Measurements from ENCODE around the genes HMCES and PLXND1.

- PRO-cap, 10 experiments: peak in 1 of 10 experiments; most common minus-strand start chr3:129162296 (in 1)
Observed at GRCh38 chr3:129161906-129162473, 1.1 kb upstream of the ISY1 start.

DNA sequence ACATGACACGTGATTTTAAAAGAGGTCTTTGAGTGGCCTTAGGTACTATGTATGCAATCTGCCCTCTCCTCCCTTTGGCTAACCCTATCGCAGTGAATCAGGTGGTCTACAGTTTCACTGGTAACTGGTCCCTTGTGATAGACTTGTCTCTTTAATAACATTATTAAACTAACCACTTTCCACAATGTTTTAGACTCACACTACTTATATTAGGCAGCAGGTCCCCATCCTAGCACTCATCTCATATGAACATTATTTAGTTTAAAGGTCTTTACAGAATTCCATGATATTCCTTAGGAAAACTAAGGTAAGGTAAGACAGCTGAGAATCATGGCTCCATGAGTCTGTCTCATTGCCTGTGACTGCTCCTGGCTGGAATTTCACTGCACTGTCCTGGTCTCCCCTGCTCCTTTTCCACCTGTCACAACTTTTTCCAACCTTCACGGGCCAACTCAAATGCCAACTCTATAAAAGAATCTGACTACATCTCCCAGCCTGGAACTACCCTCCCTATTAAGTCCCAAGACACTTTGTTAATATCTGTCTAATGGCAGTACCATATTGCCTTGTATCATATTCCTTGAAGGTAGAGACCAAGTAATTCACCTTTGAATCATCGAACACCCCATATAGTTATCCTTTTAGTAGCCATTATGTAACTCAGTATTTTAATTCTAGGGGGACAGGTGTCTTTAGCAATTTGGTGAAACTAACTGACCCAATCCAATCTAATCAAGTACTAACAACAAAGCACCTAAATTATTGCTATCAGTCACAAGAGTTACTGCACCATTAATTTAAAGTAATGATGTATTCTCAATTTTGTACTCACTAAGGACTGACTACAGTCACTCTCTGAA lies 7.6 kb downstream of the CNBP start:
- PRO-cap, 10 experiments: no peak in any of the 10 experiments

DNA sequence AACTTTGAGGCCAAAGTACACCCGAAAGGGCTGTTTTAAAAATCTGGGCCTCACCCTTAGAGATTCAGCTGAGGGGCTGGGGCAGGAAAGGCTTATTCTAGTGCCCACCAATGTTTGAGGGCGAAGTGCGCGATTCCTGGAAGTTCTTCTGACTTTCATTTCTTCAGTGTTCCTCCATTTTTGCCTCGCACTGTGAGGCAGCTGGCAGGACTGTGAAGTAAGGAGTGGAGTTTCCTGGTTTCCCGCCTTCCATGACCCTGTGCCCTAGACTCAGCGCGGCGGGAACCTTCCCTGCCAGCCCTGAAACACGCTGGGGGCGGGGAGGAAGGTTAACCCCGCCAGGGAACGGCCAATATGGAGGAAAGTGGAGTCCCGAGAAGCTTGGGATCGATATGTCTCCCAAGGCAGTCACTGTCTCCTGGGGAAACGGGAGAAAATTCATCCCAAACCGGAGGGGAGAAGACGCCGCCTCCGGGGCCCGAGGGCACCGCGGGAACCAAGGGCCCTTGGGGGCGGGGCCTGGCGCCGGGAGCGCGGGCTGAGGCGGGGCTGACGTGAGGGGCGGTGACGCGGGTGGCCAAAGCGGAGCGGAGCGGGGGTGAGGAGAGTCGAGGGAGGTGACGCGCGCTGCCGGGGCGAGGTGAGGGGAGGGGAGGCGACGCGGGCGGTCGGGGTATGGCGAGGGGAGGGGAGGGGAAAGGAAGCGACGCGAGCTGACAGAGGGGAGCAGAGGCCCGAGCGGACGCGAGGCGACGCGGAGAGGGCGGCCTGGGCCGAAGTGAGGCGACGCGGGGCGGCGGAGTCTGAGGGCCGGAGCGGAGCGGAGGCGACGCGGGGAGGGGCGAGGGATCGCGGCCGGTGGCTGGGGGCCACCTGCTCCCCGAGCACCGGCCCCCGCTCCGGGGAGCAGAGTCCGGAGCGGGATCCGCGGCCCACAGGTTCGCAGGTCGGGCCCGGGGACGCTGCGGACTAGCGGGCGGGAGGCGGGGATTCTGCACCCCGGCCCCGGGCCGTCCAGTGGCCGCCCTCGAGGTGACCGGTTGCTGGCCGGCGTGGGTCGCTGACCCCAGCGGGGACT lies at the start of gene HMCES:
Gene HMCES (plus strand): TSS at position 605 of the 1,078 bp plus-strand sequence.
- PRO-cap, 10 experiments: peak in 10 of 10 experiments; most common plus-strand start position 580 of the sequence (in 10); most common minus-strand start position 498 of the sequence (in 9)

- PRO-cap, 10 experiments: no peak in any of the 10 experiments
Observed at GRCh38 chr3:129423553-129424039, 4.8 kb downstream of the EFCAB12 start.

- PRO-cap, 10 experiments: no peak in any of the 10 experiments
Observed at GRCh38 chr3:129429138-129429504, 685 bp upstream of the EFCAB12 start.

DNA sequence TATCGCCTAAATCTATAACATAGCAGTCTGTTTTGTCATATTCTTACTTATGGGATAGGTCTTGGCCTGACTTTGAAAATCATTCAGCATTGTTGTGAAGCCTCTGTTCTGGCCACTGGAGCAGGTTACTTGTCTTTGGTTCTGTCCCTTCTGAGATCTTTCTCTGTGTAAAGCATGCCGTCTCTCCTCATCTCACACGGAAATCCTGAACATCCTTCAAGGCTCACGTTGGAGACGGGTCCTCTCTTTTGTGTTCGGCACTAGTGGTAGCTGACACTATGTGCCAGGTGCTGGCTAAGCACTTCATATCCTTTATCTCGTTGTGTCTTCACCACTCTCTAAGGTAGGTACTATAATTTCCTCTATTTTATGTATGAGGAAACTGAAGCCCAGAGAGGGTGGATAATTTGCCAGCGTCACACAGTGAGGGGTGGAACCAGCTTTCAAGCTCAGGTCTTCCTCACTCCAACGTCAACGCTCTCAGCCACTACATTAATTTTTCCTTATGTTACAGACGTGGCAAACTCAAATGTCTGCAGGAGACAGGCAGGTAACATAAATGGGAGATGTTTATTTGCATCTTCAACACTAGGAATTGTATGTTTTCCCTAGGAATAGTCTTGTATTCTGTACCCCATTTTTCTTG lies 1.2 kb downstream of the IFT122 start:
- PRO-cap, 10 experiments: no peak in any of the 10 experiments

GRCh38 chr3:129447878-129448815 lies 8.1 kb downstream of the IFT122 start:
- PRO-cap, 10 experiments: peak in 2 of 10 experiments; most common plus-strand start chr3:129448504 (in 1); most common minus-strand start chr3:129448319 (in 2)

- PRO-cap, 10 experiments: no peak in any of the 10 experiments
Observed at GRCh38 chr3:129468911-129469726, 29.1 kb downstream of the IFT122 start.

- PRO-cap, 10 experiments: no peak in any of the 10 experiments
Observed at GRCh38 chr3:129556689-129556968, 13.7 kb downstream of the H1-8 start.

DNA sequence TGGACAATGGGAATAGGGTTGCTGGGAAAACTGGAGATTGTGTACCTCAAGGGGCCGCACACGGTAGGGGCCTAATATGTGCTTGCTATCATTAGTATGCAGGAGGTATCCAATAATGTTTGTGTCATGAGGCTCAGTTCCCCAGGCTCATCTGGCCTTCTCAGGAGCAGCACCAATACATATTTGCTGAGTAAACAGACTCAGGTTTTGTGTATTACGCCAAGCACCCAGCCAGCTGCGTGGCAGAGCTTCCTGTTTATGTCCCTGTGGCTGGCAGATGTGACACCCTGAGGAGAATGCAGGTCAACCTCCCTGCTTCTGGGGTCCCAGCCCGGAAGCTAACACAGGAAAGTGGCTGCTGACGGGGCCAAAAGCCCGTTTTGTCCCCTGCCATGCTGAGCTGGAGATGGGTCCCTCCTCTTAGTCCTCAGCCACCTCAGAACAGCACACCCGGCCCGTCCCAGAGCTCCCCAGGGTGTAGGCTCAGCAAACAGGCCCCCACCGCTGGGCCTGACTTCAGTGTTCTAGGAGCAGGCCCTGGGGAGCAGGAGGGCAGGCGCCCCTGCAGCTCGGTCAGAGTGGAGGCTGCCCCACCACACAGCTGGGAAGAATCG lies 29.6 kb downstream of the PLXND1 start:
- PRO-cap, 10 experiments: peak in 7 of 10 experiments; most common plus-strand start position 276 of the sequence (in 3); most common minus-strand start position 153 of the sequence (in 2)

- PRO-cap, 10 experiments: no peak in any of the 10 experiments
Observed at GRCh38 chr3:129594835-129595205, 11.7 kb downstream of the PLXND1 start.

- PRO-cap, 10 experiments: peak in 1 of 10 experiments; most common minus-strand start chr3:129599154 (in 1)
Observed at GRCh38 chr3:129599083-129599493, 7.4 kb downstream of the PLXND1 start.

DNA sequence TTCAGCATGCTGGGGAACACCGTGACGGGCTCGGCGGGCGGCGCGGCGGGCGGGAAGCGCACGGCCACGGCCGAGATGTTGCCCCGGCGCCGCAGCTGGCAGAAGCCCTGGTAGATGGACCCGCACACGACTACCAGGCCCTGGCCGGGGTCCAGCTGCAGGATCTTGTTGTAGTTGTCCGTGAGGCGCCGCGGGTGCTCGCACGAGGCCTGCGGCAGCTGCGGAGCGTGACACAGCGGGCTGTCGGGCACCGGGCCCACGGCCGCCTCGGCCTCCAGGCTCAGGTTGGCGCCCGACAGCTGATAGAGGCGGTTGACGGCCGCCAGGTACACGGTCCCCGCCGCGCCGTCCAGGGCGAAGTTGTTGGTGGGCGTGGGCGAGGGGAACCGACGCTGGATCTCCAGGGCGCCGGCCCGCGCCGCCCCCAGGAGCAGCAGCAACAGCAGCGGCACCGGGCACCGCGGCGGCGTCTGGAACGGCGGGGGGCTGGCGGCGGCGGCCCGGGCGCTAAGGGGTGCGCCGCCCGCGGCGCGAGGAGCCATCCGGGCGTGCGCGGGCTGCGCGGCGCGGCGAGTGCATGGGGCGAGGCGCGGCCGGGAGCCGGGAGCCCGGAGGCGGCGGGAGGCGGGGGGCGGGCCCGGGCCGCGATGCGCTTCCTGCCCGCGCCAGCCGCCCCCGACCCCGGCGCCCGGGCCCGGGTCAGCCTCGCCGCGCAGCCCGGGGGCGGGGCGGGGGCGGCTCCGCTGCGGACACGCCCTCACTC lies at the start of gene PLXND1:
Gene PLXND1 (minus strand): TSS at position 579 of the 763 bp plus-strand sequence.
- PRO-cap, 10 experiments: peak in 10 of 10 experiments; most common plus-strand start position 305 of the sequence (in 2); most common minus-strand start position 678 of the sequence (in 10)

- PRO-cap, 10 experiments: peak in 2 of 10 experiments; most common plus-strand start chr3:129624568 (in 1); most common minus-strand start chr3:129624474 (in 2)
Observed at GRCh38 chr3:129624236-129624757, 17.8 kb upstream of the PLXND1 start.

DNA sequence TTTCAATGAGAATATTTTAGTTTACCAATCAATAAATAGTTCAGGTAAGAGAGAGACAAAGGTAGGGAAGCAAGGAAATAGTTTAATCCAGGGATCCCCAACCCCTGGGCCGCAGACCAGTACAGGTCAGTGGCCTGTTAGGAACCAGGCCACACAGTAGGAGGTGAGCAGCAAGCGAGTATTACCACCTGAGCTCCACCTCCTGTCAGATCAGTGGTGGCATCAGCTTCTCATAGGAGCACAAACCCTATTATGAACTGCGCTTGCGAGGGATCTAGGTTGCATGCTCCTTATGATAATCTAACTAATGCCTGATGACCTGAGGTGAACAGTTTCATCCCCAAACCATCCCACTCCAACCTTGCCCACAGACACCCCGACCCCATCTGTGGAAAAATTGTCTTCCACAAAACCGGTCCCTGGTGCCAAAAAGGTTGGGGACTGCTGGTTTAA lies 115.6 kb upstream of the PLXND1 start:
- PRO-cap, 10 experiments: no peak in any of the 10 experiments

GRCh38 chr3:130123432-130123618 lies 41.7 kb downstream of the ALG1L2 start:
- PRO-cap, 10 experiments: no peak in any of the 10 experiments

DNA sequence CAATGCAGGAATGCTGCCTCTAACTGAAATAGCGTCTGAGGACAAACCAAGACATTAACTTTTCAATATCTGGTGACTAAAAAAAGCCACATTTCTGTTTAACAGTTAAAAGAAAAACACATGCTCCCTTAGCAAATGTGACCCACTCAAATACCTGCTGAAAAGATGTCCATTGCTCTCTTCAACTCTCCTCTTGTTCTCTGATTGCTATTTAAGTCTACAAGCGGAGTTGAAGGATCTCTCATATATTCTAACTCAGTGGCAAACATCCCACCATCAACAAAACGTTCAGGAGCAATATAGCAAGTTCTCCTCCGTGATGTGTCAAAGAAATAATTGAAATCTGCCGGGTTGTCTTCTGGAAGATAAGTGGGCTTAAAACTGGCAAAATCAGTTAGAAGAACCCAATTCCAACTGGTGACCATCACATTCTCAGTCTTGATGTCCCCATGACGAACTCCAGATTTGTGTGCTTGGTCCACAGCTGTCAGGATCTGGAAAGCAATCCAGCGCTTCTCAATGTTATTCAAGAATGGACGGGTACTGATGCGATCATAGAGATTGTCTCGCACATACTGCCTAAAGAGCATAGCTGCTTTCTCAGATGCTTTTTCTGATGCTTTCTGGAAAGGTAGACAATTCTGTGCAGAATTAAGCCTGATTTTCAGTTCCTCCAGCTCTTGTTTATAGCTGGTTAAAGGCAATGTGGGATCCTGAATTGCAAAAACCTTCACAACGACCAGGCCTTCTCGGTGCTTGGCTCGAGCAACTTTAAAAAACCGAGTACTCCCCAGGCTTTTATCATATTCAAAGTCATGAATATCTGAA lies 2.1 kb downstream of the PIK3R4 start:
- PRO-cap, 10 experiments: no peak in any of the 10 experiments

DNA sequence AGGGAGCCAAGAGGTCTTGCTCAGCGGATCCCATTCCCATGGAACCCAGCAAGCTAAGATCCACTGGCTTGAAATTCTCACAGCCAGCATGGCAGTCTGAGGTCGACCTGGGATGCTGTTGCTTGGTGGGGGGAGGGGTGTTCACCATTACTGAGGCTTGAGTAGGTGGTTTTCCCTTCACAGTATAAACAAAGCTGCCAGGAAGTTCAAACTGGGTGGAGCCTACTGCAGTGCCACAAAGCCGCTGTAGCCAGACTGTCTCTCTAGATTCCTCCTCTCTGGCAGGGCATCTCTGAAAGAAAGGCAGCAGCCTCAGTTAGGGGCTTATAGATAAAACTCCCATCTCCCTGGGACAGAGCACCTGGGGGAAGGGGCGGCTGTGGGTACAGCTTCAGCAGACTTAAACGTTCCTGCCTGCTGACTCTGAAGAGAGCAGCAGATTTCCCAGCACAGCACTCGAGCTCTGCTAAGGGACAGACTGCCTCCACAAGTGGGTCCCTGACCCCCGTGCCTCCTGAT lies 15.7 kb downstream of the NEK11 start:
- PRO-cap, 10 experiments: no peak in any of the 10 experiments

GRCh38 chr3:131331773-131331972 lies 49.9 kb upstream of the NUDT16 start:
- PRO-cap, 10 experiments: peak in 4 of 10 experiments; most common minus-strand start chr3:131331860 (in 4)

DNA sequence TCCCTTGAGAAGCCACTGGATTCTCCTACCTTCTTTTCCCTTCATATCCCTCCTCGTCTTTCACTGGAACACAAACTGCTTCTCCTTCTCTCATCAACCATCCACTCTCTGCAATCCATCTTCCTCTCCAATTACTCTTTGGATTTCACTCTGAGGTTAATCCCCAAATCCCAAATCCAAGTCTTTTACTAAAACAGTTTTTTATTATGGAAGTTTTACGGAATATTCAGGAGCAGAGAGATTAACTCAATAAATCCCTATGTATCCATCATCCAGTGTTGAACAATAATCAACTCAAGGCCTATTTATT lies 25.5 kb downstream of the MRPL3 start:
- PRO-cap, 10 experiments: no peak in any of the 10 experiments

Measured in Metastatic Breast Carcinoma in the Brain (tissue), 10 donors.